ENCODE data around the gene PUM1.

GRCh38 chr1:29271509-29272096 is 35.3 kb downstream of the PTPRU start:
- PRO-cap: no peak

- PRO-cap: no peak
Measured at GRCh38 chr1:29349845-29350450, 113.6 kb downstream of the PTPRU start.

DNA sequence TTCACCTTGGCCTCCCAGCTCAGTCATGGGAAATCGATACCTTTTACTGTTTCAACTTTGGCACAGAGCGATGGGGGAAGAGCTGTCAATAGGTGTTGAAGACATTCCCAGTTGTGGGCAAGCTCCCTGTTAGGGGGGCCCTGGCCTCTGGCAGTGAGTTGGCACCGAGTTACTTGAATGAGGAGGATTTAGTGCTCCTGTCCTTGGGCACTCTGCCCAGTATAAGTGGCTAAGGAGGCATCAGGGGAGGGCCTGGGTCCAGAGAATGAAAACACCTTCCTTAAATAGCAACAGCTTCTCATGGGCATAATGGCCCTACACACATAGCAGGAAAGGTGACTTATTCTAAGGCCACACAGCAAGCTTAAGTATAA is 664.4 kb downstream of the PTPRU start:
- PRO-cap: no peak

GRCh38 chr1:29984073-29984931 is 739.1 kb downstream of the MATN1 start:
- PRO-cap: no peak

- PRO-cap: no peak
Measured at GRCh38 chr1:30295811-30296163, 427.6 kb downstream of the MATN1 start.

DNA sequence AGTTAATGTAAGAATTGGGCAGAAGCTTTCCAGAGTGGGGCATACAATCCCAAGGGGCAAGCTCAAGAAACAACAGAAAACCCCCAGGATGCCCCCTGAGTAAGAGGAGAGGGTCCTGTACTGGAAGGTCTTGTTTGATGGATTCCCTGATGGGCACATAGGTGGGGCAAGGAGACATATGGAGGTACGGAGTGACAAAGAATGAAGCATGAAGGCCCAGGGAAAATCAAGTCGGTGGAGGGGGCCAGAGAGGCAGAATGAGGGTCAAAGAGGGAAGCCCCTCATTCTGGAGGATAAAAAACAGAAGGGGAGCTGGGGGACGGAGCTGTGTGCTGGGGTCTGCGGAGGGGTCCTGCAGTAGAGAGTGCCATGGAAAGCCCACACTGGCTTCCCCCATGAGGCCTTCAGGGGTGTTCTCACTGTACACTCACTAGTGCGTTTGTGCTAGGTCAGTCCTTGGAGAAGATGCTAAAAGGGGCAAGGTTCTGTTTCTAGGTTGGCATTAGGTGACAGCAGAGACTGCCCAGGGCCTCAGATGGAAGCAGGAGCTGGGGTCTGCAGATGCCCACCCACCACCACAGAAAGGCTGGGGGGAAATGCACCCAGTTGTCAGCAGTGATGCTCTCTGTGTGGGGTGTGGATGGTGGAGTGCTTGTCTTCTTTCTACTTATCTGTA is 12.5 kb upstream of the MATN1 start:
- PRO-cap: no peak

- PRO-cap: no peak
Measured at GRCh38 chr1:30746287-30747338, 11.0 kb downstream of the LAPTM5 start.

DNA sequence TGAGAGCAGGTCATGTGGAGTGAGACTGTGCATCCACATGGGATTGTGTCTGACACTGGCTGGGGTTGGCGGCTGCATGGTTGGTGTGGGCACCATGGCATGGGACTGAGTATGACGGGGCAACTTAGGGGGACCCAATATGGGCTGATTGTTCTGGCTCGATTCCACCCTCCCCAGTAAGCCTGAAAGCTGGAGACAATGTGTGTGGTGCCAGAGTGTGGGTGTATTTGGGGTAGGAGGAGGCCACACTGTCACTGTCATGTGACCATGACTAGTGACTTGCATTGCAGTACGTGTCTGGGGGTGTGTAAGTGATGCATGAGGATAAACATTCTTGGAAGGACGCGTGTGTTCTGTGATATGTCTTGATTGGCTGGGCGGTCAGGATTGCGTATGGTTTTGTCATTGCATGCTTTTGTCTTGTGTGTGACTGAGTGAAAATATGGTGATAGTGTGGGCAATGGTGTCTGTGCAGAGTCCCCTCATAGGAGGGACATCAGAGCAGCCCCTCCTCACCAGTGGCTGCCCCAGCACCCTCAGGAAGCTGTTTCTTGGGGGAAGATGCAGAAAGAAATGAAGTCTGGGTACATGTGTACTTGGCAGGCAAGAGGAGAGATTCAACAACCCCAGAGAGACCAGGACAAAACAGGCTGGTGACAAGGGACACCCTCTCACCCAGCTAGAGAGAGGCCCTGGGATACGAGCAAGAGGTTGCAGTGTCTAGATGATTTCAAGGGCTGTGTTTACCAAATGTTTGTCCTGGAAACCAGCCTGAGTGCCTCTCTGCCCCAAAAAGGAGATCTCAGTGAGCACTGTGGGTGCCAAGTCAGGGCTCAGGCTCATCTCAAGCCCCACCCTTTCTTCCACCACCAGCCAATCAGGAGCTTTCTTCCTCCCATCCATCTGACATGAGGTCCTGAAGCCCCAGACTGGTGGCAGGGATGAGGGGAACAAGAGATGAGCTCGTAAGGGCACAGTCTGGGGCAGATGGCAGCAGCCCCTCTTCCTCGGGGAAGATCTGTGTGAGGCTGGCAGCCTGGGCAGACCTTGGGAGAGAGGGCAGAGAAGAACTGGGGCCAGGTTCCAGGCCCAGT is 36.2 kb downstream of the SDC3 start:
- PRO-cap: no peak

- PRO-cap: no peak
Measured at GRCh38 chr1:30966658-30967066, 58.1 kb upstream of the SDC3 start.

DNA sequence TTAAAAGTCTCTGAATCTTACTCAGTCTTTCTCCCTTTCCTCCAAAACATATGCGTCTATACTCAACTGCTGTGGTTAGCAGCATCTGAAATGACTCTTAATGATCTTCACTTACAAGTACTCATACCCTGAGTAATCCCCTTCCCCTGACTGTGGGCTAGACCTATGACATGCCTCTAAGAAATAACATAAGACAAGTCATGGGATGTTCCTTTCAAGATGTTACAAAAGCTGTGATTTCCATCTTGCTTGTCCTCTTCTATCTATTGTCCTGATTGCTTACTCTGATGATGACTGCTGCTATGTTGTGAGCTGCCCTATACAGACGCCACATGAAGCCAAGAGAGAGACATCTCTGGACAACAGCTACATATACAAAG is 55.3 kb downstream of the PUM1 start:
- PRO-cap: no peak

- PRO-cap: bidirectional peak, plus-strand start at chr1:31065929, minus-strand start at chr1:31065686
Measured at GRCh38 chr1:31065489-31066051, at the start of gene PUM1. TSS of gene PUM1 (minus strand) at chr1:31065717.

DNA sequence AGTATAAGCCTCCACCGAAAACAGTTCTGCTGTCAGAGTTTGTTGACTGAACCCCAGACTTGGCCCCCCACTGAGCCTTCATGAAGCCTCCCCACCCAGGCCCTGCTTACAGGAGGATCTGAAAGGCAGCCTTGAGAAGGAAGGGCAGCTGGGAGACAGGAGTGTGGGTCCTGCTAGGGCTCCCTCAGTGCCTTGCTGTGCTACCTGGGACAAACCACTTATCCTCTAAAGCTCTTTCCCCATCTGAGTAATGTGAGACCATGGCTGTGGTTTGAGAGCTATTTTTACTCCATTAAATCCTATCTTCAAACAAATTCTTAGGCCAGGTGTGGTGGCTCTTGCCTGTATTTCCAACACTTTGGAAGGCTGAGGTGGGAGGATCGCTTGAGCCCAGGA is 11.6 kb upstream of the FABP3 start:
- PRO-cap: no peak

- PRO-cap: no peak
Measured at GRCh38 chr1:31433819-31434761, 21.1 kb downstream of the SERINC2 start.

DNA sequence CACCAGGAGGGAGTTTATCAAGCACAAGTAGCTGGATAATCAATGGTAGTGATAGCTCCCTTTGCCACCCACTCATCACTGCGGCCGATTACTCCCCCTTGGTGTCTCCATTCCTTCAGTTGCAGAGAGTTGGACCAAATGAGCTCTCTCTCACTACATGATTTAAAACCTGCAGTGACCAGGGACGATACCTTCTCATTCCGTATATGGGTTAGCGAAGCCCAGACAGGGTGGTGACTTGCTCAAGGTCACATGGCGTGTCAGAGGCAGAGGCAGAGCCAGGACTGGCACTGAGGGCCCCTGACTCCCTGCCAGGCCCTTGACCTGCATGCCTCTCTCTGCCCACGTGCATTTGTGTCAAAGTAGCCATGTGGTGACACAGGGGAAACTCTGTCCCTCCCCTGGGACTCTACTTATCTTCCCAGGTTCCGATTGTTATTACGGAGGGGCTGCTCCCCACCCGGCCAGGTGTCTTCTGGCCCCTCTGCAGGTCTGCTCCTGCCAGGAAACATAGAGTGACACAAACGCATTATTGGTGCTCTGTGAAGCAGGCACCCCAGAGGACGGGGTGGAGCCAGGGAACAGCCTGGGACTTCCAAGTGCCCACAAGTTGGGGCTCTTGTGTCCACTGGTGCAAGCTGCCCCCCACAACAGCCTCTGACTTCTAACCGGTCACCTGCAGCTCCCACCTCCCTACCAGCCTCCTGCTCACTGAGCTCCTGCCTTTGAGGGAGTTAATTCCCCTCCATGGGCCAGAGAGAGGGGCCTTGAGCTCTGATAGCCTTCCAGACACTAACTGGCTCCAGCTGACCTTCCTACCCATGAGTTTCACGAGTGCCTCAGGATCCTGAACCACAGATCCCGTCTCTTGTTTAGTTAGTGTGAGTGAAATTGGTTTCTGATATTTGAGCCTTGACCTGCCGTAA is 7.3 kb upstream of the TINAGL1 start:
- PRO-cap: no peak

DNA sequence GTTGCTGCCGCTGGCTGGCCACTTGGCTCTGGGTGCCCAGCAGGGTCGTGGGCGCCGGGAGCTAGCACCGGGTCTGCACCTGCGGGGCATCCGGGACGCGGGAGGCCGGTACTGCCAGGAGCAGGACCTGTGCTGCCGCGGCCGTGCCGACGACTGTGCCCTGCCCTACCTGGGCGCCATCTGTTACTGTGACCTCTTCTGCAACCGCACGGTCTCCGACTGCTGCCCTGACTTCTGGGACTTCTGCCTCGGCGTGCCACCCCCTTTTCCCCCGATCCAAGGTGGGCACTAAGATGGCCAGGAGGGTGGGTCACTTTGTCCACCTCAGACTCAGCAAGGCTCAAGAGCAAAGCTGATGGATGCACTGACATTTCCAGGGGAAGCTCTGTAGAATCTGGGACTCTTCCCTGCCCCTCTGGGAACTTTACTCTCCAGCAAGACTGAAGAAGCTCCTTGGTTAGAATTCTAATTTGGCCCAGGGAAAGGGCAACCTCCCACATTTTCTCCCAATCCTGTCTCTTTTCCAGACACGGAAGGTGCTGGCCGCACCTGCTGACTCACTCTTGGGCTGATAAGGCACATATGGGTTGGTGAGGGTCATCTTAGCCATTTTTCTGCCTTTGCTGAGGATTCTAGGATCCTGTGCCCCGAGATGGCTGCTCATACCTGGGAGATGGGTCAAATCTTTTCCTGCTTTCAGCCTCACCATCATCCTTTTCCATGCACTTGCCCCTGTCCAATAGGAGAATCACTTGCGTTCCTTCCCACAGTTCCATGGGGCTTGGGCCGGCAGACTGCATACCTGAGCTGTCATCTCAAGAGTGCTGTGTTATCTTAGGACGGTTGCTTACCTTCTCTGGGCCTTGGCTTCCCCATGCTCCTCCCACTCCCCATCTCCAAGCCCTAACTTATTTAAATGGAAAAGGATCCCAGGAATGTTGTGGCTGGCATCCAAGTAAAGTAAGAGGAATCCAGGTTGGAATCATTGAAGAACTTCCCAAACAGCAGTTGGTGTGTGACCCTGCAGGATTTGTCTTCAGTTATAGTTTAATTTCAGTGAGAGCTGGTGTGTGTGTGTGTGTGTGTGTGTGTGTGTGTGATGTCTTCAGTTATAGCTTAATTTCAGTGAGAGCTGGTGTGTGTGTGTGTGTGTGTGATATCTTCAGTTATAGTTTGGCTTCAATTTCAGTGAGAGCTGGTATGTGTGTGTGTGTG is 1.3 kb downstream of the TINAGL1 start:
- PRO-cap: unidirectional peak, minus-strand start at position 718 of the sequence

- PRO-cap: no peak
Measured at GRCh38 chr1:31582173-31583020, 6.1 kb downstream of the TINAGL1 start.

GRCh38 chr1:31683118-31683622 is 20.6 kb downstream of the COL16A1 start:
- PRO-cap: no peak

- PRO-cap: no peak
Measured at GRCh38 chr1:31696762-31697197, 7.0 kb downstream of the COL16A1 start.

GRCh38 chr1:31788895-31789282 is 24.7 kb upstream of the ADGRB2 start:
- PRO-cap: no peak

GRCh38 chr1:32015125-32015448 is 1.4 kb downstream of the KHDRBS1 start:
- PRO-cap: no peak

Measured in bronchus (tissue), 1 donor.